AG10803 (cell line): ENCODE data around the genes SNAP29, TOP3B and ZNF280A.

DNA sequence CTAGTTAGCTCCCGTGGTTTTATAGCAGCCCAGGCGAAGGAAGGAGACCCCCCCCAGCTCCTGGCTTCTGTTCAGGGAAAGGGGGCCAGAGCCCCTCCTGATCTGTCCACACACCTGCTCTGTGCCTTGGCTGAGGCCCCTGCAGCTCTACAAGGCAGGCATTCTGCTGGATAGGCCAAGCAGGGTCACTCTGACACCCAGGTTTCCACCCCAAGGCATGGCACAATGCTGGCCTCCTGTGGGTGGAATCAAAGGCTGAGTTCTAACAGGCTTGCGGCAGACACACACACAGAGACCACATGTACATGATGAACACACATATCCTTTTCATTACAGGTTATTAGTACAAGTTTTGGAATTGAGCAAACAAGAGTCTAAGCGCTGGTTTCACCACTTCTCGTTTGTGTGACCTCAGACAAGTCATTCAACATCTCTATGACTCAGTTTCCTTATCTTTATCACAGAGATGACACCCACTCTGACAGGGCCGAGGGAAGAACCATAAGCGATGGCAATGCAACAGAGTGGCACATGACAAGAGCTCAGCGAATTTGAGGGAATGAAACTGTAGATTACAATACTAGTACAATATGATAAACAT lies 7.6 kb downstream of the SERPIND1 start:
- RRBS: no CpG with 5 or more reads among the region's 8 CpGs

- RRBS: 2% methylated on average over 9 of the region's 60 CpGs
Observed at GRCh38 chr22:20858940-20859562, at the start of gene SNAP29. Gene SNAP29, plus strand, starts transcription at chr22:20859007.

DNA sequence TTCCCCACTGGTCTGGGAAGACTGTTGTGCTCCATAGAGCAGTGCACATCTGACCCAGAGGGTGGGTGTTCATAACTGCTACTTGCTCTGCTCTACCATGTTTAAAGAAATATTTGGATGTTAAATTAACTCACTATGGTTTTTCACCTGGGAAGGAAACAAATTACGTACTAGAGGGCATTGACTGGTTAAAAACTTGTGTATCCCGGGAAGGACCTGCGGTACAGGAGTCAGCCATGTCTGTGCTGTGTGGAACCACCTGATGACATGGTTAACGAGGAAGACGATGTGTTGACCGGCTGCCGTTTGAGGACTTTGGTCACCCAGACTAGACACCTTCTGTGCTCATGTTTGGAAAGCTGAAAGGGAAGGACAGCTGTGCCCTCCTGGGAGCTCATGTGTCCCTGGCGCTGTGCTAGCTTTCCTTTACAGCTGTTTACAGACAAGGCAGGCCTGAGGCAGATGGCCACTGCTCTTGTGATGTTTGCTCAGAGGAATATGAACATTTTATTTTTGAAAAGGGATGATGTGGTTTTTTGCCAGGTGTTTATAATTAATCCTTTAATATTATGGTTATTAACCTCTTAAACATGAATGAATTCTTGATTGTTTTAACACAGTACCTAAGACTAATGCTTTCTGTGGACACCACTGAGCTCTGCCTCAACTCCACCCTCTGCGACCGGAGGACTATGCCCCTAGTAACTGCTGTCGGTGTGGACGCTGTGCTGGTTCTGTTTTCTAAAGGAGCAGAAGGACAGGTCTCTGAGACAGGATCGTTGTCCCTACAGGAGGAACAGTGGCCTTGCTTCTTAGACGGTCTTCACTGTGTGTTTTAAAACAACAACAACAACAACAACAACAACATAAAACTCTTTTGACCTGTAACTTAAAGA lies 14.2 kb upstream of the AIFM3 start:
- RRBS: 80% methylated on average over 5 of the region's 14 CpGs

GRCh38 chr22:20957538-20958114 lies 9.4 kb upstream of the AIFM3 start:
- RRBS: 2% methylated on average over 7 of the region's 38 CpGs

DNA sequence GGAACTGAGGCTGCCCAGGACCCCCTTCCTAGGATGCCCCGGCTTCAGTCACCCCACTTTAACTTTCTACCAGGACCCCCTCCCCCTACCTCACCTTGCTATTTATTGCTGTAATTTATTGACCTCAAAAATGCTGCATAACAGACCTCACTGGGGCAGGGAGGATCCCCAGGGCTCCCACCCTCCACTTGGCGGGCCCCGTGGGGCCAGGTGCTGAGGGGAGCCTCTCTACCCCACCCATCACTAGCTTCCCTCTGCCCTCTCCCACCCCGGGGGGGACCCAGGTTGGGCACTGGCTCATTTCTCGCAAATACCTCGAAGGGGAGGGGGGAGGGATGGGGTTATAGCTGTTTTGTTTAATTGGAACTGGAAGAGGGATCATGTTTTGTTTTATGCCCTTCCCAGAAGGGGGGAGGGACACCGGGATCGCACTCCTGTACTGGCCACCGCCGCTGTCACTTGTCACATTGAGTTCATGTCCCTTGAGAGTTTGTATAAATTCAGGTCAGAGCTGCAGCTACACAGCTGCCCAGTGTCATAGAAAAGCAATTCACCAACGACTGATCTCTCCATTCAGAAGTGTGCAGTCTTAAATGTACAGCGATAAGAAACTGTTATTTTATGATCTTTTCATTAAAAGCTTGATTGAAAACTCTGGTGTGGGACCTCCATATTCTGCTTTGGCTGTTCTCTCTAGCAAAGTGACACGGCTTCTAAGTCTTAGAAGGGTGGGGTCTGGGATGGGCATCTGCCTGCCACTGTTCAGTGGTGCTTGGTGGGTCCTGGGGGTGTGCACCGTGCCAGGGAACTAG lies 16.2 kb upstream of the TMEM191C start:
- RRBS: 78% methylated on average over 1 of the region's 14 CpGs

DNA sequence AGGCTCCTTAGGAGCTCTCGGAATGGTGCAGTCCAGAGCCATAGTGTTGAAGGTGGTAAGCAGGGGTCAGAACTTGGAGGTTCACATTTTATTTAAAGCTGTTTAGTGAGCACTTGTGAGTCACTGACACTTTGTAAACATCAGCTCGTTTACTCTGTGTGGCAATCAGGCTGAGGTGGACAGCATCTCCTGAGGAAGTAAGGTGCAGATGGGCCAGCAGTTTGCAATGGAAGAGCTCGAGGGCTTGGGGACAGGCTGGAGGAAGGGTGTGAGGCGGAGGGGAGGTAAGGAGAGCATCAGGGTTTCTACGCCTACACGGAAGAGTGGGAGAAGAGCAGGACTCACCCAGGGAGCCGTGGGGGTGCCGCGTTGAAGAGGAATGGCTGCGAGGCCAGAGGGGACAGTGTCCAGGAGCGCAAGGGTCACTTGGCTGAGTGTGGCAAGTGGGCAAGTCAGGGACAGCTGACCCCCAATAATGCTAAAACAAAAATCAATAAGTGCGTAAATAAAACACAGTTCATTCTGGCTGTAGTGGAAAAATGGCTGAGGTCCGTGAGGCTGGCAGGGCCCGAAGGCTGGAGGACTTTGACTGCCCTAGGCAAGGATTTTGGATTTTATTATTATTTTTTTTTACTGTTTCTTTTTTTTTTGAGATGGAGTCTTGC lies 9.9 kb upstream of the TMEM191C start:
- RRBS: no CpG with 5 or more reads among the region's 14 CpGs

- RRBS: no CpG with 5 or more reads among the region's 7 CpGs
Observed at GRCh38 chr22:21626087-21626893, 3.5 kb downstream of the YDJC start.

- RRBS: no CpG with 5 or more reads among the region's 7 CpGs
Observed at GRCh38 chr22:21755872-21756461, 20.4 kb upstream of the YPEL1 start.

GRCh38 chr22:21765877-21766657 lies 30.5 kb upstream of the YPEL1 start:
- RRBS: no CpG with 5 or more reads among the region's 12 CpGs

GRCh38 chr22:21779463-21780602 lies 44.2 kb upstream of the YPEL1 start:
- RRBS: no CpG with 5 or more reads among the region's 6 CpGs

DNA sequence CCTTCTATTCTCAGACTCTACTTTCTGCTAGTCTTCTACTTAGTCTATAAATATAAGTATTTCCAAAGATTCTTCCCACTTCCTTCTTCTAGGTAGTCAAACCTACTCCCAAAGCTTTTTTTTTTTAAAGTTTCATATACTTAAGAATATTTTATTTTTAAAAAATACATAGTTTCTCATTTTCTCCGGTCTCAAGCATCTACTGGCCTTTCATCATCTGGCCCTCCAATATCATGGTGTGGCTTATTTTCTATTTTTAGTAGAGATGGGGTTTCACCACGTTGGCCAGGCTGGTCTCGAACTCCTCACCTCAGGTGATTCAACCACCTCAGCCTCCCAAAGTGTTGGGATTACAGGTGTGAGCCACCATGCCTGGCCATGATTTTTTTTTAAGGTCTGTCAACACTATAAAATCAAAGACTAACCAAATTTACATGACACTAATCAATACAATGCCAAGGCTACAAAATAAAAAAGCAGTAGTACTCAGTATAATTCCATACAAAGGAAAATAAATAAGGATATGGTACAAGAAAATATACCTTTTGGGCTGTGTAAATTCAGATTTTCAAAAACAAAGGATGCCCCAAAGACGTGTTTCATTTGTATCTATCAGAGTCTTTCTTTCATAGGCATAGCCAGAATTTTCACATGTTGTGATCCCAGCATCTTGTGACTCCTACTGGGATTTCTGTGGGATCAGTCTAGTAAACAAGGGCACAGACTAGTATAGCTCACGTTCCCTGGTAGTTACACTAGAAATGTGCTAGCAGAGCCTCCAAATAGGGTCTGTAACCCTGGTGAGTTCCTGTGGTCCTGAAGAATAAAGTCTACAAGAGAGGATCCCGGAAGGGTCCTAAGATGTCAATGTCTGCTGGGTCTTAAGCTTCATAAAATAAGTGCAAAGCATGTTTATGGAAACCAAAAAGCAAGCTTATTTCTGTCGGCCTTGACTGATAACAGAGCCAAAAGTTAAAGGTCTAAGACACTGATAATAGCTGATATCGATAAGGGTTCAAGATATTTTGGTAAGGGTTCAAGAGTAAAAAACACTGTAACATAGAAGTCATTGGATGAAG lies 64.3 kb upstream of the YPEL1 start:
- RRBS: no CpG with 5 or more reads among the region's 8 CpGs

GRCh38 chr22:21813802-21814240 lies 53.6 kb downstream of the MAPK1 start:
- RRBS: no CpG with 5 or more reads among the region's 6 CpGs

DNA sequence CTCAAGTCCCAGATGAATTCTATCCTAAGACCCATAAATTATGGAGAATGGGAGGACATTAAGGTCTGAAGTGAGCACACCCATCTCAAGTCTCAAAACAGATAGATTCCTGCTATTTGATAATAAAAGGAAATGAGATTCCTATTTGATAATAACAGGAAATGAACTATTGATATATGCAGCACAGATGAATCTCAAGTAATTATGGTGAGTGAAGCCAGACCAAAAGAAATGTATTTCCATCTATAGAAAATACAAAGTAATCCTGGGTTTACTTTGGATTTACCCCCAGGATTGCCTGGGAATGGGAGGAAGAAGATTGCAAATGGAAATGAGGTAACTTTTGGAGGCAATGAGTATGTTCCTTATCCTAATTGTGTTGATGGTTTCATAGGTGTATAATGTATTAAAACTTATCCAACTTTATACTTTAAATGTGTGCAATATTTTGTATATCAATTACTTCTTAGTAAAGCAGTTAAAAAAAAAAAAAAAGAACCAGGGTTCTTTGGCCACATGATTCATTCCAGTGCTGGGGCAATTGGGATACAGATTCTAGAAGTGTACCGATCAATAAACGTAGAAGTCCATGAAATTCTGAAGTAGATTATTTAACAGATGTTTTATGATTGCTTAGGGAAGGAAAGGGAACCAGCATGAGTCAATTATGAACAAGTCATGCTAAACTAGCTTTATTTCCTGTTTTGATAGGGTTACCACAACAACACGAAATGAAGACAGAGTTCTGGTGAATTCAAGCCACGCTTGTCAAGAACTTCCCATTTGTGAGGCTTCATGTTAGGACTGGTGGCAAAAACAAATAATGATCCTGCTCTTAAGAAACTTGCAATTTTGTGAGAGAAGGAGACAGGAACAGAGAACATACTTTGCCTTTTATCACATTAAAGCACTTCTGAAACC lies 51.1 kb downstream of the MAPK1 start:
- RRBS: no CpG with 5 or more reads among the region's 4 CpGs

- RRBS: no CpG with 5 or more reads among the region's 3 CpGs
Observed at GRCh38 chr22:21841534-21842025, 25.9 kb downstream of the MAPK1 start.

GRCh38 chr22:21864751-21865636 lies 2.5 kb downstream of the MAPK1 start:
- RRBS: no CpG with 5 or more reads among the region's 5 CpGs

GRCh38 chr22:21958338-21959102 lies 5.9 kb upstream of the PPM1F start:
- RRBS: no CpG with 5 or more reads among the region's 18 CpGs

GRCh38 chr22:21974104-21974940 lies 8.3 kb downstream of the TOP3B start:
- RRBS: no CpG with 5 or more reads among the region's 20 CpGs

DNA sequence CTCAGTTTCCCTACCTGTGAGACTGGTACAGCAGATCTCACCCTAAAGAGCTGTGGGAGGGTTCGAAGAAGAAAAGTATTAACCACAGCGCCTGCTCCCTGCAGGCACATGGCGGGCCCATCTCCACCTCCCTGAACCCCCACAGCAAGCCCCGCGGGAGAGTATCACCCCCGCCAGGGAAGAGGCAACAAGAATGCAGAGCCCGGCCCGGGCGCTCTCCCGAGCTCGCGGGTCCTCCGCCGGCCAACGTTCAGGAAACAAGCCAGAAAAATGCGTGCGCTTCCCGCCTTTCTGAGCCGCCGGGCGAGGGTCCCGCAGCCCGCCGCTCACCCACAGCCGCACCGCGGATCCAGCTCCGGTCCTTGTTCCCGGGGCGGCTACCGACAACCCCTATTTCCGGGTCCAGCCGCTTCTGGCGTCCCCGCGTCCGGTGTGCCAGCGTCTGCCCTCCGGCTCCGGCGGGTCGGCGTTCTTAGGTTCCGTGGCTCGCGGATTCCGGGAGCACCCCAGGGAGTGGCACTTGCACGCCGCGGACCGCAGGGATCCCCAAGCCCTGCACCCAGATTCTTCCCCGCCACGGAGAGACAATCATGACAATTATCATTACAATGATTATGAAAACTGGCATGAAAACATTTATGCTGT lies at the start of gene TOP3B:
TSS of gene TOP3B (minus strand) at position 388 of the 645 bp plus-strand sequence.
- RRBS: 1% methylated on average over 21 of the region's 53 CpGs

DNA sequence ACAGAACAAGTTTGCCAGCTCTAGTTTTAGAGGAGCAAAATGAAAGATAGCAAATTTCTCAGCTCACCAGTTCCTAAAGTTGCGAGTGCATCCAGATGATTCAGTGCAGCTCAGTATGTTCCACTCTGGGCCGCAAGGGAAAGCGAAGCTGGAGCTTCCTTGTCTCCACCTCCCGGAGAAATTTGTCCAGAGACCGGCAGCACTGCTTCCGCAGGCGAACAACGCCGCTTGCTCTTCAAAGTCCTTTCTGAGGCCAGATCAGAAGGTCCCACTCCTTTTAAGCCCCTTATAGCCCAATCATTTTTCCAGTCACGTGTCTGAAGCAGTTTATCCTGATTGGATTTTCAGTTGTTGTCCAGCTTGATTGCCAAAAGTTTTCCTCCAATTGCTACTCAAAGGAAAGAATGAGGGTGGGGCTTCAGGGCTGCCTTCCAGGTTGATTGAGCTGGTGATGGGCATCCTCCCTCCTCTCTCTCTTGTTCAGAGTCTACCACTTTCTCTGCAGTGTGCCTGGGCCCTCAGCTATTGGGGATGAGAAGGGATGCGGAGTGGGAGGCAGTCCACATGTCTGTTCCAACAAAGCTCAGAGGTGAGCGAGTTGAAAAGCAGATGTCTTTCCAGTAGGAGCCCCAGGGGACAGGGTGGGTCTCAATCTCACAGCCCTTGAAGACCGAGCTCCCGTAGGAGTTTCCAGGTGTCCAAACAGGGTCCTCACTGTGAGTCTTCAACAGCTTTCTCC lies at the start of gene ZNF280A:
TSS of gene ZNF280A (minus strand) at position 249 of the 739 bp plus-strand sequence.
- RRBS: no CpG with 5 or more reads among the region's 14 CpGs

DNA sequence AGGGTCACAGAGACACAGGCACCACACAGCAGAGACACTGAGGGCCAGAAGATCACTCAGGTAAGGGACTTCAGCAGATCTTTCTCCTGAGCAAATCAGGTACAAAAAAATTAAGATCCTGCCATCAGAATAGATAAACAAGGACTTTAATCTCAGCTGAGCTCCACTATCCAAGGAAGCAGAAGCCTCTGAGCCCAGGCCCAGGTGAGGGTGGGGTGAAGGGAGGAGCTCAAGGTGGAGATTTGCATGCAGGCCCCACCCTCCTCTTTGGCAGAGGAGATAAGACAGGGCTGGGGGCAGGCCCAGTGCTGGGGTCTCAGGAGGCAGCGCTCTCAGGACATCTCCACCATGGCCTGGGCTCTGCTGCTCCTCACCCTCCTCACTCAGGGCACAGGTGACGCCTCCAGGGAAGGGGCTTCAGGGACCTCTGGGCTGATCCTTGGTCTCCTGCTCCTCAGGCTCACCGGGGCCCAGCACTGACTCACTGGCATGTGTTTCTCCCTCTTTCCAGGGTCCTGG lies 114.0 kb downstream of the GGTLC2 start:
- RRBS: no CpG with 5 or more reads among the region's 3 CpGs